ENCODE measurements around a stretch of chr2.

GRCh38 chr2:237218084-237218666 is 132.5 kb downstream of the COPS8 start:
- PRO-cap, result no peak
- RAMPAGE, long total RNA, 4 experiments, result no peak in any of the 4 experiments

- PRO-cap, result no peak
- RAMPAGE, long total RNA, 4 experiments, result no peak in any of the 4 experiments
Observed at GRCh38 chr2:237296865-237297323, 117.1 kb downstream of the COL6A3 start.

GRCh38 chr2:237306879-237307331 is 107.1 kb downstream of the COL6A3 start:
- PRO-cap, result no peak
- RAMPAGE, long total RNA, 4 experiments, result no peak in any of the 4 experiments

- PRO-cap, result no peak
- RAMPAGE, long total RNA, 4 experiments, result start-site peak on the minus strand in 1 of 4 experiments, at chr2:237334855-237334885 at its widest, 142 reads per replicate
Observed at GRCh38 chr2:237334512-237334992, 79.4 kb downstream of the COL6A3 start.

- PRO-cap, result no peak
- RAMPAGE, long total RNA, 4 experiments, result no peak in any of the 4 experiments
Observed at GRCh38 chr2:237451401-237451839, 35.6 kb upstream of the MLPH start.

DNA sequence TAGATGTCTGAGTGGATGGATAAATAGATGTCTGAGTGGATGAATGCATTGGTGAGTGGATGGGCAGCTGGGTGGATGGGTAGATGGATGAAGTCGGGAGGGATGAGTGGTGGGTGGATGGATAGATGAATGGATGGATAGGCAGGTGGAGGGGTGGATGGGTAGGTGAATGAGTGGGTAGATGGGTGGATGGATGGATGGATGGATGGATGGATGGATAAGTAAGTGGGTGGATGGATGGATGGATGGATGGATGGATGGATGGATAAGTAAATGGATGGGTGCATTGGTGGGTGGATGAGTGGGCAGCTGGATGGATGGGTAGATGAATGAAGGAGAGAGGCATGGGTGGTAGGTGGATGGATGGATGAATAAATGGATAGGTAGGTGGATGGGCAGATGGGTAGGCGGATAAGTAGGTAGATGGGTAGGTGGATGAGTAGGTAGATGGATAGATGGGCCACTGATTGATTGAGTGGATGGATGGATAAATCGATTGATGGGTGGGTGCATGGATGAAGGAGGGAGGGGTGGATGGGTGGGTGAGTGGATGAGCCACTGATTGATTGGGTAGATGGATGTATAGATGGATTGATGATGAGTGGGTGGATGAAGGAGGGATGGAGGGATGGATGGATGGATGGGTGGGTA is 30.6 kb downstream of the MLPH start:
- PRO-cap, result no peak
- RAMPAGE, long total RNA, 4 experiments, result no peak in any of the 4 experiments

- PRO-cap, result no peak
- RAMPAGE, long total RNA, 4 experiments, result start-site peak on the plus strand in 1 of 4 experiments, at chr2:237518480-237518609 at its widest, 6 reads per replicate
Observed at GRCh38 chr2:237518151-237518839, 31.2 kb downstream of the MLPH start.

DNA sequence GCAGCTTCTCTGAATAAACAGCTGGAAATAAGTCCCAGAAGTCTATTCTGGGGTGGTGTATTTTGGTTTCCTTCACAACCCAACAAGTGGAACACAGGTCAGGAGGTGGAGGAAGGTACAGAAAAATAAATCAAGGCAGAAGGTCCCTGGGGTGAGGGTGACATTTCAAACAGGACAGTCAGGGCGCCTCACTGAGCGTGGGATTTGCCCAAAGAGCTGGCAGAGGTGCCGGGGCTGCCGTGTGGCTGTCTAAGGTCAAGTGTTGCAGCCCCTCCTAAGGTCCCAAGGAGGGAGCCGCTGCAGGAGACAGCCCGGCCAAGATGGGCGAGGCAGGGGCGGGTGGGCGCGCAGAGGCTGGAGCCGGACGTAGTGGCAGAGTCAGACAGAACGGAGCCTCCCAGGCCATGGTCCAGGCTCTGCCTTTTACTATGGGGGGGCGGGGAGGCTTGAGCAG is 27.6 kb upstream of the PRLH start:
- PRO-cap, result no peak
- RAMPAGE, long total RNA, 4 experiments, result no peak in any of the 4 experiments

- PRO-cap, result no peak
- RAMPAGE, long total RNA, 4 experiments, result no peak in any of the 4 experiments
Observed at GRCh38 chr2:237540271-237540765, 26.1 kb upstream of the PRLH start.

DNA sequence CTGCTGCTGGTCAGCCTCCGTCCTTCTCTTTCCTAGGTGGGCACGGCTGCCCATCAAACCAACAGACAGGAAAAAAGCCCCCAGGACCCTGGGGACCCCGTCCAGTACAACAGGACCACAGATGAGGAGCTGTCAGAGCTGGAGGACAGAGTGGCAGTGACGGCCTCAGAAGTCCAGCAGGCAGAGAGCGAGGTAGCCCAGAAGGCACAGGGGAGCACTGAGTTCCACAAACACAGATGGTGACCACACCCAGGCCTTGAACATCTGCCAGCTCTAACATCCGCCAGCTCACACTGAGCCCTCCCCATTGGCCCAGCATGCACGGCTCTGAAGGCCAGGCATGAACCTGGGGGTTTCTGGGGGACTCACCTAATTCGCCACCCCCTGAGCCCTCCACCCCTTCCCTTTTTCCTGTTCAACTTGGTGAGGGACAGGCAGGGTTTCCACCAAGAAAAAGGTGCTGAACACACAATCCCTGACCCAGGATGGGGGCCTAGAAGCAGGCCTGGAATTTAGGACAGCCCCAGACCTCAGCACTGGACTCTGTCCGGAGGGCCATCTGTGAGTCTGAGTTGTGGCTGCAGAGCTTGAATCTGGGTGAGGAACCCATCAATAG is 25.5 kb upstream of the PRLH start:
- PRO-cap, result no peak
- RAMPAGE, long total RNA, 4 experiments, result no peak in any of the 4 experiments

GRCh38 chr2:237572872-237573289 is 6.5 kb downstream of the PRLH start:
- PRO-cap, result no peak
- RAMPAGE, long total RNA, 4 experiments, result no peak in any of the 4 experiments

GRCh38 chr2:237576996-237577678 is 10.8 kb downstream of the PRLH start:
- PRO-cap, result no peak
- RAMPAGE, long total RNA, 4 experiments, result start-site peak on the minus strand in 1 of 4 experiments, at chr2:237576994-237577480 at its widest, 5 reads per replicate

GRCh38 chr2:237593719-237594417 is 3.3 kb upstream of the RAB17 start:
- PRO-cap, result no peak
- RAMPAGE, long total RNA, 4 experiments, result no peak in any of the 4 experiments

DNA sequence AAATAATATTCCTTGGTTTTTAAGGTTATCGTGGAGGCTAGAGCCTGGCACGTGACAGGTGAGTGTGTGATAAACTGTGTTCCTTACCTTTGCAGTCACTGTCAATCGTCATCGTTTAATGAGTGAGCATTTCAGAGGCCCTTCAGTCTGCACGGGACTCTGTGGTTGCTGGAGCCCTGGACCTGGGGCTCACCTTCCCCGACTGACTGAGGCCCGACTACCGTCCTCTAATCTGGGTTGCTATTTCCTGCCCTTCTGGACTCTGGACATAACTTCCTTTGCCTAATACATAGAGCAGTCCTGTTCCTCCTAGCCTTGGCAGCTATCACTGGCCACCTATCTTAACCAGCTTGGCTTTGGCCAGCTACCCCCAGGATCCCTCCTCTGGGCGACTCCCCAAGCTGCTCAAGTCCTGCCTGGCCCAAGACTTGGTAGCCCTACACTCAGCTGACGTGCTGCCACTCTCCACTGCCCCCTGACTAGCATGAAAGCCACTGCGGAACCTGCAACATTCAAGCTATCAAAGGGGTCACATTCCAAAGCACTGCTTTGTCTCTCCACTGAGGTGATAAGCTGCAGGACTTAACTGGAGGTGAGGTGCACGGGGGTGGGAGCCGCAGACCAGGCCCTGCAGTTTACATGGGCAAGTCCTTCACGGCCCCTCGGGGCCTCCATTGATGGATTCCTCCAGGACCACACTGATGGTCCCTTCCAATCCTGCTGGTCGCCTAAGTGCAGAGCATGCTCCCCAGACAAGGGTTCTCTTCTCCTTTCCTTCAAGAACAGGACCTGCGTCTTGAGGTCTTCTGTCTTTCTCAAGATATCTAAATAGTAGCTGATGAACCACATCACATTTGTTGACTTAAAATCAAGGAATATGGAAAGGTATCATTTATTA is 11.1 kb upstream of the RAB17 start:
- PRO-cap, result no peak
- RAMPAGE, long total RNA, 4 experiments, result no peak in any of the 4 experiments

GRCh38 chr2:237603525-237604271 is 13.2 kb upstream of the RAB17 start:
- PRO-cap, result bidirectional peak, plus-strand start at chr2:237603881, minus-strand start at chr2:237603678
- RAMPAGE, long total RNA, 4 experiments, result no peak in any of the 4 experiments

GRCh38 chr2:237616489-237617070 is 10.8 kb upstream of the LRRFIP1 start:
- PRO-cap, result bidirectional peak, plus-strand start at chr2:237616878, minus-strand start at chr2:237616717
- RAMPAGE, long total RNA, 4 experiments, result no peak in any of the 4 experiments

DNA sequence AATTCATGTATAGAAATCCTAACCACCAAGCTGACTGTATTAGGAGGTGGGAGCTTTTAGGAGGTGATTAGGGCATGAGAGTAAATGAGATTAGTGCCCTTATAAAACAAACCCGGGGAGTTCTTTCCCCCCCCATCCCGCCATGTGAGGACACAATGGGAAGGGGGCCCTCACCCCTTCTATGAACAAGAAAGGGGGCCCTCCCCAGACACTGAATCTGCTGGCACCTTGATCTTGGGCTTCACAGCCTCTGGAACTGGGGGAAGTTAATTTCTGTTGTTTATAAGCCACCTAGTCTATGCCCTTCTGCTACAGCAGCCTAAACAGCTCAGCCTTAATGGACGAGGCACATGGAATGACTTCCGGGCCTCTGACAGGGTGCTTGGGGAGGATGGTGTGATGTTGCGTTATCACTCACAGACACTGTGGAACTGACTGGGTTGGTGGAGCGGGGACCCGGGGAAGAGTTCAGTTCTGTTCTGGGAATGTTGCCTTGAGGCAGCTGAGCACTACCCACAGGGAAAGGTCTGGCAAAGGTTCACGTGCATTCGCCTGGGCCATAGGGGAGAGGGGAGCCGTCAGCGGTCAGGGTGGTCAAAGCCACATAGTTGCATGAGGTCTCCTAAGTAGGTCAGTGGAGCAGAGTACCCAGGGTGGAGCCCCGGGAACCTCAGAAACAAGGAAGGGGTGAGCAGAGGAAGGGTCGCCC is 36.1 kb downstream of the LRRFIP1 start:
- PRO-cap, result no peak
- RAMPAGE, long total RNA, 4 experiments, result start-site peak on the plus strand in 1 of 4 experiments, centred at position 488 of the sequence, 5 reads per replicate

DNA sequence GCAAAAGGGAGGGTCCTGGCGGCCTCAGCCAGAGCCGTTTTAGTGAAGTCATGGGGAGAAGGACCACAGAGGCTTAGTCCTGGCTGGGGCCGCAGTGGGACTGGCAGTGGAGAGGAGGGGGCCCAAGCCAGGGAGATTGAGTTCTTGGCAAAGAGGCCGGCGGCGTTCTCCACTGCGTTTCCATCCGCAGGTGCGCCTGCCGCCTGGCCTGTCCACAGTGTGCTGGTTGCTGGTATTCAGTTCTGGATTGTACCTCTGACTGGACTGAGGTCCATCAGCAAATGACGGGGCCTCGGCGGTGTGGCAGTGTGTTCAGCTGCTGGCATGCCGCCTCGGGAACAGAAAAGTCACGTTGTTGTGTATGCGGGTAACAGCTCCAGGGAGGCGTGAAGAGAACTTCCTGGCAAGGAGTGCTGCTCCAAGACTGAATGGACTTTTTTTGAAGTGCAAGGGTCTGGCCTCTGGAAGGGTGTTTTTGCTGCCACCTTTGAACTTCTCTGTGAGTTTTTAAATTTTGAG is 36.8 kb downstream of the LRRFIP1 start:
- PRO-cap, result no peak
- RAMPAGE, long total RNA, 4 experiments, result no peak in any of the 4 experiments

GRCh38 chr2:237673089-237674092 is 46.0 kb downstream of the LRRFIP1 start:
- PRO-cap, result unidirectional peak, plus-strand start at chr2:237673560
- RAMPAGE, long total RNA, 4 experiments, result no peak in any of the 4 experiments

GRCh38 chr2:237677842-237678472 is 50.6 kb downstream of the LRRFIP1 start:
- PRO-cap, result no peak
- RAMPAGE, long total RNA, 4 experiments, result no peak in any of the 4 experiments

Measured in gastroesophageal sphincter (tissue), 4 donors.